Parietal lobe (tissue), 2 donors: ENCODE measurements around the gene U2AF1.

GRCh38 chr21:42864639-42865338 lies 14.6 kb downstream of the WDR4 start:
- RAMPAGE, long total RNA = no peak

- RAMPAGE, long total RNA = no peak
Measured at GRCh38 chr21:42932997-42933531, 7.6 kb upstream of the ERVH48-1 start.

GRCh38 chr21:42940037-42940462 lies 14.6 kb upstream of the ERVH48-1 start:
- RAMPAGE, long total RNA = no peak

DNA sequence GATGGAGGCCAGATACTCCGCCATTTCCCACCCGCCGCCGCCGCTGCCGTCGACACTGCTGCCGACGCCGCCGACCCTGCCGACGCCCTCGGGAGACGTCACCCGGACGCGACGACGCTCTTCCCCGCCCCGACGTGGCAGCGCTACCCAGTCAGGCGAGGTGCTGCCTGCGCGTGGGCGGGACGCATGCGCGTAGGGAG lies at the start of gene U2AF1:
U2AF1 (minus strand) TSS at position 100 of the 200 bp plus-strand sequence.
- RAMPAGE, long total RNA = no peak

GRCh38 chr21:43299372-43299736 lies 127.6 kb downstream of the SIK1 start:
- RAMPAGE, long total RNA = no peak

GRCh38 chr21:43312514-43313465 lies 114.1 kb downstream of the SIK1 start:
- RAMPAGE, long total RNA = no peak

DNA sequence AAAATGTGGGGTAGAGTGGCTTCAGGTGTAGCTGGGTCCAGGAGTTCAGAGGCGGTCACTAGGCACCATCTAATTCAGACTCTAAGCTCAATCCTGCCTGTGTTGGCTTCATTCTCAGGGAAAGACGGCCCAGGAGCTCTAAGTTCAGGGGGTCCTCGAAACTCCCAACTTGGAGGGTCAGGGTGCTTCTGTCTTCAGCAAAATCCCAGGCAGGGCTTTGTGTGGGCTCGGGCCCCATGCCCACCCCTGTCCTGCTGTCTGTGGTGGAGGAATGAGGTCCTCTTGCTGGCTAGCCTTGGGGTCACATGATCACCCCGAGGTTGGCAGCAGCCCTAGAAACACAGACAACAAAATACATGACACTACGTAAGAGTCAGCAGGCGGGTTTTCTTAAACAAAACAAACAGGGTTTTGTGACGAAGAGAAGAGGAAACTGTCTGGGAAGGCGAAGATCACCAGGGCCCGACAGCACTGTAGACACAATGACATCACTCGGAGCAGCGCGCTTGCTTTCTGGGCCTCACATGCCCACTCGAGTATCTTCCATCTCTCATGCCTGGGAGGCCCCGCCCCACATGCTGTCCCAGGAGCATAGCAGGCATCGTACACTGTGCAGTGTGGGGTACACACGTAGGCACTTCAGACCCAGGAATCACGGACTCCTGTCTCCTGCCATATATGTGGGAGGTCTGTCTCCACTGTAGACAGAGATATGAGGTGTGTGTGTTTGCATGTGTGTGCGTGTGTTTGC lies 94.9 kb downstream of the SIK1 start:
- RAMPAGE, long total RNA = no peak

DNA sequence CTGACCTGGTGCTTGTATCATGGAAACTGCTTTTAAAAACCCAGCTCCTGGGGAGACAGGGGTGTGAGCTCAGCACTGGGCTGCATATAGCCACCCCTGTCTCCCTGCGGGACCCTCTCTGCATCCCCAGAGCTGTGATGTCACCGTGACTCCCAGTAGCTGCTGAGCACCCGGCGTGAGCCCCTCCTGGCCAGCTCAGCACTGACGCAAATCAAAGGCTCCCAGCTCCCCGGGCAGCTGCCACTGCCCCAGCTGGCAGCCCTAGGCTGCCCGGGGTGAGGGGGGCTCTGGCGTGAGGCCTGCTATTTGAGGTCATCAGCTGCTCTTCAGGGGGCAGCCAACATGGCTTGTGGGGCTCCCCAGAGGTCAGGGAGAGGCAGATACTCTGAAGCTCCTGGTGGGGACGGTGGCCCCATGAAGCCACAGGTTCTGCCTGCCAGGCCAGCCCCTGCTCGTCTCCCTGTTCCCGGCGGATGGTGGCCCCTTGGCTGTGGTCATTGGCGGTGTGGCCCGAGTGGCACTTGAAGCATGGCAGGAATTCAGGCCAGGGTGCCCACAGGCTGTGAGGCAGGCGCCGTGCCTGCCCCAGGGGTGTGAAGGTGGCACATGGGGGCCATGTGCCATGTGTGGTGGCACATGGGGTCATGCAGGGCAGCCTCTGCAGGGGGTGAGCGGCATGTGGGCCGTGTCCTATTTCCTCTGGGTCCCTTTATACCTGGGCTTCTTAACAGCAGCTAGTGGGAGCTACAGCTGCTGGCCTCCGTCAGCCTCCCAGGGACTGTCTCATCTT lies 85.4 kb downstream of the SIK1 start:
- RAMPAGE, long total RNA = no peak

GRCh38 chr21:43362131-43362826 lies 64.7 kb downstream of the SIK1 start:
- RAMPAGE, long total RNA = no peak

- RAMPAGE, long total RNA = no peak
Measured at GRCh38 chr21:43644571-43645064, 14.7 kb downstream of the HSF2BP start.

DNA sequence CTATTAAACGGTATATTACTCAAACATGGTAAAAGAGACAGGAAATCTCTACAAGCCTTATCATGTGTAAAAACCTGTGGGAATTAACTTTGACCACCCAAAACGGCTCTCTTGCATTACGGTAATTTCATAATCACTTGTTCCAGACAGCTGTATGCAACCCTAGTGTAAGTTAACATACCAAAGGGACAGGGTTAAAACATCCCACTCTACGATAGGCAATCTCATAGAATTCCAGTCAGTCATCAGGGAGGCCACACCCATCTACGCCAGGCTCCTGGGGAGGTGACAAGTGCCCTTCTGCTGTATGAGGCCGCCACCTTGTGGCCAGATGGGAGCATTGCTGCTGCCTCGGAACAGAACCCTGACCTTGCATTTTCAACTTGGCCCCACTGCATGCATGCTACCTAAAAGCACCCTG lies 12.8 kb downstream of the HSF2BP start:
- RAMPAGE, long total RNA = no peak

GRCh38 chr21:43676472-43677039 lies 17.2 kb downstream of the RRP1B start:
- RAMPAGE, long total RNA = no peak

- RAMPAGE, long total RNA = no peak
Measured at GRCh38 chr21:43711926-43712900, 6.7 kb upstream of the PDXK start.

GRCh38 chr21:43741230-43741835 lies 22.4 kb downstream of the PDXK start:
- RAMPAGE, long total RNA = no peak

GRCh38 chr21:43759770-43760426 lies 16.2 kb downstream of the CSTB start:
- RAMPAGE, long total RNA = no peak

- RAMPAGE, long total RNA = no peak
Measured at GRCh38 chr21:43761528-43762088, 14.5 kb downstream of the CSTB start.

DNA sequence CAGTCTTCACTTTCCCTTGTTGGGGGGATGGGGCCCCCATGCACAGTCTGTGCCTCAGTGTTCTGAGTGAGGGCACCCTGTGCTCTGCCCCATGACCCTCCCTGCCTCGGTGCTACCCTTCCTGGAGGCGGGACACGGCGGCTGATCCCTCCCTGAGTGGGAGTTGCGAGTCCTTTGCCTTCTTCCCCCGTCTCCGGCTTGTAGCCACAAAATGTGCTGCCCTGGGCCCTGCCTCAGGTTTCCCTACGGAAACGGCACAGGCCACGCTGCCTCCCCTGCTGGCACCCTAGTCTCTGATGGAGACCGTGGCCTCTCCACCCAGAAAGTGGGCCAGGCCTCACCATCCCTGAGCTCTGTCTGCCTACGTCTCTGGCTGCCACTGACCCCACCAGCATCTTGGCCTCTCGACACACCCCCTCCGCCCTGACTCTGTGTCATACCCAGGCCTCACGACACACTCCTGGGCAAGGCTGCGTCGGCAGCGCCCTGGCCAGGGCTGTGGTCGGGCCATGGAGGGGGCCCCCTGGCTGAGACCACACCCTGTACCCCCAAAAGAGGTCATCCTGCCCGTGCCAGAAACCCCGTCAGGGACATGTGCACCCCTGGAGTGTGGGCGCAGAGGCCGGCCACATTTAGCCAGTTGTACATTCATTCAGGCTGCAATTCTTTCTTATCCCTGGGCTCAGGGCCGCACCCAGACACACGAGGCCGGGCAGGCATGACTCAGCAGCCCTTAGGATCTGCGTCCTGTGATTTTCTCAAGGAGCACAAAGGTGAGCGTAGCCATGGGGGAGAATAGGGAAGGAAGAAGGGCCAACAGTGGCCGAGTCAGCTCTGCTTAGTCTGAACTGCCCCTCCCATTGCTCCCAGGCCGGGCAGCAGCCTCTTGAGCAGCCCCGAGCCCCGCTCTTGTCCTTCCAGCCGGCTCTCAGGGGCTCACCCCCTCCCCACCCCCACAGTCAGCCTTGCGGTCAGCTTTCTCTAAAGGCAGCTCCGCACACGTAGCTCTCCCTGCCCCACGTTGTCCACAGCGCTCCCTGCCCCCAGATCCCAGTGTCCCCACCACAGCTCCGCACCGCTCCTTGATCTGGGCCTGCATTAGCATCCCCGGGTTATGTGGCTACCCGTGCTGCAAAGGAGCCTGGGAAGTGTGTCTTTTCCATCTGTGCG lies 8.1 kb downstream of the CSTB start:
- RAMPAGE, long total RNA = no peak

DNA sequence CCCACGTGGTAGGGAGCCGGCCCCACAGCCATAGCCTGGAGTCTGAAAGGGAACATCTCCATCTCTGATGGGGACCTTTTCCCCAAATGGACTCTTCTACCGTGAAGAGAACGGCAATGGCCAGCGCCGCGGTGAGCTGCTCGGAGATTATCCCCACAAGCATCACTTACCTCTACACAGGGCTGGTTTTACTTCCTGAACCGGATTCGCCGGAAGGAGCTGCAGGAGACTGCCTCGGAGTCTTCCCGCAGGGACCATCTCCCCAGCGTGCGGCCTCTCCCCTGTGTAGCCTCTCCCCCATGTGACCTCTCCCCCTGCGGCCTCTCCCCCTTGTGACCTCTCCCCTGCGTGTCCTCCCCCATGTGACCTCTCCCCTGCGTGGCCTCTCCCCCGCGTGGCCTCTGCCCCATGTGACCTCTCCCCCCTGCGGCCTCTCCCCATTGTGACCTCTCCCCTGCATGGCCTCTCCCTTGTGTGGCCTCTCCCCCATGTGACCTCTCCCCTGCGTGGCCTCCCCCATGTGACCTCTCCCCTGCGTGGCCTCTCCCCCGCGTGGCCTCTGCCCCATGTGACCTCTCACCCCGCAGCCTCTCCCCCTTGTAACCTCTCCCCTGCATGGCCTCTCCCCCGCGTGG lies 20.8 kb downstream of the RRP1 start:
- RAMPAGE, long total RNA = no peak

GRCh38 chr21:43889949-43890368 lies 24.9 kb downstream of the AGPAT3 start:
- RAMPAGE, long total RNA = no peak

DNA sequence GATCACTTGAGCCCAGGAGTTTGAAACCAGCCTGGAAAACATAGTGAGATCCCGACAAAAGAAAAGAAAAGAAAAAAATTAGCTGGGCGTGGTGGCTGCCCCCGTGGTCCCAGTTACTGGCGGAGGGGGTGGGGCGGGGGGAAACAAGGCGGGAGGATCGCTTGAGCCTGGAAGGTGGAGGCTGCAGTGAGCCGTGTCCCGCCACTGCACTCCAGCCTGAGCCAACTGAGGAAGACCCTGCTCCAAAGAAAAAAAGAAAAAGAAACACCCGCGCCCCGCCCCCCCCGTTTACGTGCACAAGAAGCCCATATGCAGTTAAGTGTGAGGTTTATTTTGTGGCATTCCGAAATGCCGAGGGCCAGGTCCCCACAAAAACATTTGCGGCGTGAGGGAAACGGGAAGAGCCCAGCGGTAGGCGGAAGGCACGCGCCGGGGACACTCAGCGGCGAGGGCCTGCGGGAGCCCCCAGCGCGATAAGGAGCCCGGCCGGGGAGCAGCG lies 563 bp upstream of the TRAPPC10 start:
- RAMPAGE, long total RNA = no peak